ENCODE measurements around a stretch of chr3.

DNA sequence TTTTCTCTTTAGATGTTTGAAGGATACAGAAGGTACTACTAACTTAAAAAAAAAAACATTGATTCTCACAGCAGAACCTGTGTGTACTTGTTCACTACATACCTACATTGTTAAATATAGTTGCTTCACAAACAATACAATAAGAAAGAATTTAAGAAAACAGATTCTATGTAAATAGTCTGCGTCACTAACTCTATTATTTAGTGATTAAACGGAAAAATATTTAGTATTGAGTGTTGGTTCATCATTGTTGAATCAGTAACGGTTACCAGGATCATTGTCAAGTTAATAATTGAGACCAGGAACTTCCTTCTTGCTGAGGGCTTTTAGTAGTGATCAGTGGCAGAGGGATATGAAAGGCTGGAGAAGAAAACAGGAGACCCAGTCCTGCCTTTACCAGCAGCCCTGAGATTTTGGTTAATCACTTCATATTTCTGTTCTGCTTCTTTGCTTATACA lies 20.7 kb downstream of the ALCAM start:
- RRBS: no CpG with 5 or more reads among the region's 3 CpGs

DNA sequence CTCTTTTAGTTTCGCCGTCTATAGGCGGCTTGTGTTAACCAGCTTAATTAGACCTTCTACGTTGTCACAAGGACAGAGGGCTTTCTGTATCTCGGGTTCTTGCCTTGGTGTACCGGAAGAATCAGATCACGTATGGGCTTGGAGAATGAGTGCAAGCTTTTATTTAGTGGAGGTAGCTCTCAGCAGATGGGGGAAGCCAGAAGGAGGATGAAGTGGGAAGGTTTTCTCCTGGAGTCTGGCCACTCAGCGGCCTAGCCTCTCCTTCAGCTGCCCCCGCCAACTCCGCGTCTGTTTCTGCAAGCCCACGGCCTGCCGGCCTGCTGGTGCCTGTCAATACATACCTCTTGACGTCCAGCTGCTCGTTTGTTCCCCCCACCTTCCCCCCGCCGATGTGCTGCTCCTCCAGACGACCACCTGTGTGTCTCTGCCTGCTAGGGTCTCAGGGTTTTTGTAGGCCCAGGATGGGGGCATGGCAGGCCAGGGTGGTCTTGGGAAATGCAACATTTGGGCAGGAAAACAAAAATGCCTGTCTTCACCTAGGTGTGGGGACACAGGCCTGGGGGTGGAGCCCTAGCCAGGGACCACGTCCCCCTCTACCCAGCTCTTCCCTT lies 137.7 kb downstream of the ALCAM start:
- RRBS: no CpG with 5 or more reads among the region's 19 CpGs

GRCh38 chr3:105784652-105785294 lies 84.0 kb downstream of the CBLB start:
- RRBS: no CpG with 5 or more reads among the region's 4 CpGs

DNA sequence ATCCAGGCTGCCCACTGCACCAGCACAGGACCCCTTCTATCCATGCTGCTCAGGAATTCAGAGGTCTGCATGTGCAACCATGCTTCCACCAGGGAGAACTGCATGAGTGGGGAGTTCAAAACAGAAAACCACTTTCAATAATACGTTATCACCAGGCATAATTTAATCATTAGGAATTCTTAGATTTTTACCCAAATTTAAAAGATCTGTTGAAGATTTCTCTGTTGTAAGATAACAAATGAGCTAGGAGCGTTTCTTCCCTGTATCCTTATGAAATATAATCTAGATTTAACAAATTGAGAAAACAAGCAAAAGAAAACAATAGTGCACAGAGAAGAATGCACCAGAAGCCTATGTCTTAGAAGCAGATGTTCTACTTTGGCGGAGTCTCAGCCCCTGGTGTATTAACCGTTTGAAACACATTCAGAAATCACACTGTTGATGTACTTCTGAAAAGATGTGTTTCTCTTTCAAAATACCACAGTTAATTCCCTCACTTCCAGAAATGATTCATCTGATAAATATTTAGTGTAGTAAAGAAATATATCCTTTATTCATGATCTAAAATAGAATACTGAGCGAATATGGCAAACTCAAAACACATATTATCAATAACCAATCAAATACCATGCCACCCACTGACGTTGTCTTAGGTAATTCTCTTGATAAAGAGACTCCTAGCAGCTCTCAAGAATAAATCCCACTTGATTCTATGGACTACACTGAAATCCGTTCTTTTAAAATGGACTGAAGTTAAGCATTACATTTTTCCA lies 77.7 kb downstream of the CBLB start:
- RRBS: no CpG with 5 or more reads among the region's 7 CpGs

DNA sequence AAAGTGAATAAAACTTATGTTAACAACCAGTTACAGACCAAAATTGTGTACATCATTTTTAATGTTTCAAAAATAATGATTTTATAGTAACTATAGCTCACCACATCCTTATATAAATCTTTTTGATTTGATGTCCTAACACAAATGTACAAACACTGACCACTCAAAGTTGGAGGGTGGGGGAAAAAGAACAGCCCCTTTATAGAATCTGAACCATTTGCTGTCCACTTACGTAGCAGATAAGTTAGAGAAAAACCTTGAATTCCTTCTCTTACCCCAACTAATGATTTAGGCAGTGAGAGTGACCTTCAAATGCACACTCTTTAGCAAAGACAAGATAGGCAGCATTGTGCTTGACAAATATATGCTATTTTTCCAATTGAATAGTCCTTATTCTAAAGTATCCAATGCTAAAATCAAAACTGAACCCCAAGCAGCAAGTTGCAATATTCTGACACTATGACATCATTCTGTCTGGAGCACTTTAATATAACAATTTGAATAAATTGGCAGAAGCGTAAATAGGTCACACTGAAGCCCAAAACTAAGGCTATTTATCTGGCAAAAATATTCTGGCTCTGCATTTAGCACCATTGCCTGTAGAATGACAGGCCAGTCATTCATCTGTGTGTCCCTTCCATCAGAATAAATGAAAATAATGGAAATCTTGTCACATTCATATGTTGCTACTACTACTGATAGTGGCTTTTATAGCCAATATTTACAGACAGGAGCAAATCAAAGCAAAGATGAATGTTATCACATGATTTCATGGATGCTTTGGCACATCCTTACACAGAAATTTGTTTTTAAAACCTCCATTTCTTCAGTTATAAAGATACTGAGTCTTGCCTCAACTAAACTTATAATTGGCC lies 3.0 kb downstream of the CBLB start:
- RRBS: no CpG with 5 or more reads among the region's 2 CpGs

DNA sequence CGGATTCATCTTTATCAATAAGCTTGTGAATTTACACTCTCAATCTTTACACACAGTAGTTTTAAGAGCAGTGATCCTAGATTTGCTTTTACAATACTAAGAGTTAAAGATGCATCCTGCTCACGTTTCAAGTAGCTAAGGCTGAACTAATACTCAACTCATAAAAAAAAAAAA lies 1.2 kb downstream of the CBLB start:
- RRBS: no CpG with 5 or more reads among the region's 2 CpGs

DNA sequence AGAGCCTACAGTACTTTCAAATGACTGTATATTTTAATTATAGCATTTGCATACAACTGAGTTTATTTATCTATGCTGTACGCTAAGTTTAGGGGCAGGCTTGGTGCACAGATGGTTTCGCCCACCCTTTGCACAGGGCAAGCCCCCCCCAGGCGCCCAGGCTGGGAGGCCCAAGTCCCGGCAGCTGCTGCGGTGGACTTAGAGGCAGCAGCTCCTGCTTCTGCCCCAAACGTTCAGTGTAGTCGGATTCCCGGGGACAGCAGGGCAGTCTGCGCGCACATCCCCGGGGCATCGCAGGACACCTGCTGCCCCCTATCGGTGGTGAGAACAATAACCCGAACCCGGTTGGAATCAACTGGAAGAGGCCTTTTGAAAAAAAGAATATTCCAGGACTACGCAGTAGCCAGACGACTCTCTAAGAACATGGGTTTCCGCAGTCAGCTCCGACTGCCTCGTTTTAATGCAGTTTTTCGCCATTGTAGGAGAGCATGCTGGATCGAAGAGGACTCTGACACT lies 52.6 kb downstream of the CCDC54 start:
- RRBS: 2% methylated on average over 10 of the region's 22 CpGs

- RRBS: no CpG with 5 or more reads among the region's 10 CpGs
Measured at GRCh38 chr3:107571154-107571472, 48.4 kb downstream of the BBX start.

GRCh38 chr3:107698937-107699479 lies 176.2 kb downstream of the BBX start:
- RRBS: 86% methylated on average over 2 of the region's 8 CpGs

GRCh38 chr3:108046378-108046844 lies 44.4 kb downstream of the CD47 start:
- RRBS: no CpG with 5 or more reads among the region's 2 CpGs

- RRBS: no CpG with 5 or more reads among the region's 9 CpGs
Measured at GRCh38 chr3:108104262-108104848, 13.5 kb upstream of the CD47 start.

GRCh38 chr3:108136204-108137393 lies 45.8 kb upstream of the CD47 start:
- RRBS: no CpG with 5 or more reads among the region's 12 CpGs

GRCh38 chr3:110439873-110440376 lies 631.7 kb upstream of the NECTIN3 start:
- RRBS: no CpG with 5 or more reads among the region's 19 CpGs

GRCh38 chr3:110527277-110527870 lies 544.2 kb upstream of the NECTIN3 start:
- RRBS: no CpG with 5 or more reads among the region's 3 CpGs

DNA sequence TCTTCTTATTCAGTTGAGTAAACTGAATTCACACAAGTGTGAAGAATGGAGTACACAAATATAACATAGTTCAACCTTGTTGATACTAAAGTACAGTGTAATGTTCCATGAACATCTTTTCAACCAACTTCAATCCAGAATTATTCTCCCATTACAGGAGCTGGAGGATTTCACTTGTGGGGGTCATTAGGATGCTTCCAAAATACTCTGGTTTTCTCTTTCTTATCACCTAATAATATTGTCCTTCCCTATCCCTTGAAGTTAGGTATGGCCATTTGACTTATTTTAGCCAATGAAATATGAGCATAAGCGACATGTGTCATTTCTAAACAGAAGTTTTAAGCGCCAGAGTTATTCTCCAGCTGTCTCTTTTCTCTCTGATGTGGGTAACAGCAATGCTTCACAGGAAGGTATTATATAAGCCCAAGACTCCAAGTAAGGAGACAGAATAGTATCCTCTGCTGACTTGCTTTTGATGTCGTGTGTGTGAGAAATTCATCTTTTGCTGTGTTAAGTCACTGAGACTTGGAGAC lies 224.8 kb upstream of the NECTIN3 start:
- RRBS: no CpG with 5 or more reads among the region's 3 CpGs

DNA sequence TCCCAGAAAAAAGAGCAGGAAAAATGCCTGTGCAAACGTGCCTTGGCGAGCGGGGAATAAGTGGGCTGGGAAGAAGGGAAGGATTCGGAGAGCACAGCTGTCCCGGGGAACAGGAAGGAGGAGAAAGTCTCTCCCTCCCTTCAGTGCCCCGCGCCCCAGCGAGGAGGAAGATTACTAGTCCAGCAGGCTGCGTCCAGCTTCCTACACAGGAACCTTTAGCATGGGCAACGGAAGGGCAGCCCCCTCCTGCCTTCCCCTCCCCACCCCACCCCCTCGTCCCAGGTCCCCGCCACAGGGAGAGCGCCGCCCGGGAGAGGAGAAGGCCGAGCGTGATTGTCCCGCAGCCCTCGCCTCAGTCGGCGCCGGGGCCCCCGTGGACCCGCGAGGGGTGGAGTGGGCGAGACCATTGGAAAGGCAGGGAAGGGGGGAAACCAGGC lies 569 bp upstream of the NECTIN3 start:
- RRBS: under 1% methylated on average over 8 of the region's 26 CpGs

GRCh38 chr3:111073103-111073638 lies 1.6 kb downstream of the NECTIN3 start:
- RRBS: no CpG with 5 or more reads among the region's 6 CpGs

DNA sequence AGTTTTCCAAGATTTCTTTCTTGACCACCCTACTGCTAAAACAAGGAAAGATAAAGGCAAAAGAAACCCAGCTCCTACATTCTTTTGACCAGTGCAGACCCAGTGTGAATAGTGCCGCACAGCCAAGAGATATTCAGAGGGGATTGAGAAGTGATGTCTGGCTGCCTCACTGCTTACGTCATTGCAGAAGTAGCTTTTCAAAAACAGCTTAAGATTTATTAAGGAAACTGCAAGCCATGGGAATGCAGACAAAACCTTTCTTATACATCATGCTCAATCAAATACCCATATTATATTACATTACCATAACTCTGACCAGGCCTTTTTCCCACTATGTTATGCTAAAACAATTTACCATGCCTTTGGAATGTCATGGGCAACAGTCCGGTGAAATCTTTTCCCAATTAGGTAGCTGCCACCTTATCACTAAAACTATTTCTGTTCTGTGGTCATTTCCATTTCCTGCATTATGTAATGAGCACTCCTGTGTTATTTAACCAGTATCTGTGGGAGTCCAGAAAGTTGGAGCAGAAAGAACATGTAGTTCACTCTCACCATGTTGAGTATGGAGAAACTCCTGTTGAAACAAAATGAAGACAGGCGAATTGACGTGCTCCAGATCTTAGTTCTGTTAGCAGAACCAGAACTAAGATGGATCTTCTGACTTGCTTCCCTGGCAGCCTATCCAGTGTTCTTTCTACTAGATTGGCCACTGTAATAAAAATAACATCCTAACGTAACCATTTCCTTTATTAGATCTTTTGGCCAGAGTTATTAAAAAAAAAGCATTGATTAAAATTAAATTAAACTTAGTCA lies 6.1 kb downstream of the PHLDB2 start:
- RRBS: no CpG with 5 or more reads among the region's 6 CpGs

- RRBS: no CpG with 5 or more reads among the region's 3 CpGs
Measured at GRCh38 chr3:111879123-111879587, 20.1 kb downstream of the PHLDB2 start.